ENCODE measurements around the gene CLINT1.

DNA sequence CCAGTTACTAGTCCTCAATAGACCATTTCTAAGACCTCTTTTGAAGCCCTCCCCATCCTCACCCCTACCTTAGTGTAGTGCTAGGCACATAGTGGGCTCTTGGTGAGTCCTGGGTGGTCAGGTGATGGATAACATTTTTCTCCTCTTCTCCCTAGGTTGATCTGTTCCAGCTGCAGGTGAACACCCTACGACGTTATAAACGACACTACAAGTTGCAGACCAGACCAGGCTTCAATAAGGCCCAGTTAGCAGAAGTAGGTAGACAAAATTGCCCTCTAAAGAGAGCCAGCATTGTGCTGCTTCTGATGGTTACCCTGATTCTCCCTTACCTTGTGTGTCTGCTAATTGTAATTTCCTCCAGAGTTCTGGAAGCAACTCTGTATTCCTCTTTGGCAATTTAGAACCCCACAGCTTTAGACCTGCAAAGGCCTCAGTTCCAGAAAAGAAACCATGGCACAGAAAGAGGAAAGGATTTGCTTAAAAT, 7.5 kb downstream of the SAP30L start:
- RRBS, result no CpG with 5 or more reads among the region's 3 CpGs

- RRBS, result no CpG with 5 or more reads among the region's 29 CpGs
These were observed 5.0 kb downstream of the HAND1 start for GRCh38 chr5:154472890-154473525.

- RRBS, result no CpG with 5 or more reads among the region's 6 CpGs
These were observed 14.2 kb downstream of the LARP1 start for GRCh38 chr5:154769106-154770083.

DNA sequence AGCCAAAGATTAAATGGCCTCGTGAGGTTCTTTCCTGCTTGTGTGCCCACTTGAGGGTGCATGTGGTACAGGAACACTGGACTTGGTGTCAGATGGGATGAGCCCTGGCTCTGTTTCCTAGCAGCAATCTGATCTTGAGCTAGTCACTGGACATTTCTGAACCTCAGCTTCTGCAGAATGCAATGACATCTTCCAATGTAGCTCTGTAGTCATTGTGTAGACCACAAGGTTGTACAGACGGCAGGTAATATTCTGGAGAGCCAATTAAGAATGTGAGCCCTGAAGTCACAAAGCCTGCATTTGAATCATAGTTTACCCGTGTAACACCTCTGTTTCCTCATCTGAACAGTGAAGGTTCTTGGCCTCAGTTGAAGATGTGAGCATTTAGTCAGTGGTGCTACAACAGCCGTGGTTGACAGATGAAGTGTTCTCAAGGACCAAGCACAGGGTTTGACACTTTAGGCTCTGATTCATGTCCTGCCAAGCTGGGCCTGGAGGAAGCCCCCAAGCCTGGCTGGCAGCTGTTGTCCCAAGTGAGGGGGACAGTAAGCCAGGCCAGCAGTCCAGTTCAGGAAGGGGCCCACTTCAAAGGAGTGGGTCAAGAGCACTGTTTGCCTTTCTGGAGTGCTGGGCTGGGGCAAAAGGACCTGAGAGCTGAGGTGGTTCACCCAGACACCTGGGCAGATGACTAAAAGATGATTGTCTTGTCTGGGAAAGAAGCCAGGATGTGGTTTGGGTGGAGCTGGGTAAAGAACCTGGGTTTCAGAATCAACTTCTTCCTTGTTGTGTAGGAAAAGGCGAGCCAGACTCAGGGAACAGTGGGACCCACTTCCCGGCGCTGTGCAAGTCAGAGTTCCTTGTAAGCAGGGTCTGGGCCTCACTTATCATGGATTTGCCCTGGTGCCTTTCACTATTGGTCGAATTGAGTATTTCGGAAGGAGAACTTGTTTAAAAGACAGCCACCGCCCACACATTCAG, 20.7 kb downstream of the FAXDC2 start:
- RRBS, result no CpG with 5 or more reads among the region's 10 CpGs

GRCh38 chr5:154868588-154868963, 10.1 kb downstream of the CNOT8 start:
- RRBS, result no CpG with 5 or more reads among the region's 3 CpGs

DNA sequence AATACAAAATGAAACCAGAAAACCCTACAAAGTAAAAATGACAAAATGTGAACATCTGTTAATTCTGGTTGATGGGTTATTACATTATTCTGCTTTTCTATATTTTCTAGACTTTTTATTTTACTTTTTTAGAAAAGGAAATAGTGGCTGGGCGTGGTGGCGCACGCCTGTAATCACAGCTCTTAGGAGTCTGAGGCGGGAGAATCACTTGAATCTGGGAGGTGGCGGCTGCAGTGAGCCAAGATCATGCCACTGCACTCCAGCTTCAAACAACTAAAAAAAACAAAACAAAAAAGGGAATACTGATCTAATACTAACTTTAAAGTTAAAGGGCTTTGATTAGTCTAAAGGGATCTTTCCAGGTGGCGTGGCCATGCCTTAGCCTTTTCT, 37.2 kb downstream of the CNOT8 start:
- RRBS, result no CpG with 5 or more reads among the region's 6 CpGs

DNA sequence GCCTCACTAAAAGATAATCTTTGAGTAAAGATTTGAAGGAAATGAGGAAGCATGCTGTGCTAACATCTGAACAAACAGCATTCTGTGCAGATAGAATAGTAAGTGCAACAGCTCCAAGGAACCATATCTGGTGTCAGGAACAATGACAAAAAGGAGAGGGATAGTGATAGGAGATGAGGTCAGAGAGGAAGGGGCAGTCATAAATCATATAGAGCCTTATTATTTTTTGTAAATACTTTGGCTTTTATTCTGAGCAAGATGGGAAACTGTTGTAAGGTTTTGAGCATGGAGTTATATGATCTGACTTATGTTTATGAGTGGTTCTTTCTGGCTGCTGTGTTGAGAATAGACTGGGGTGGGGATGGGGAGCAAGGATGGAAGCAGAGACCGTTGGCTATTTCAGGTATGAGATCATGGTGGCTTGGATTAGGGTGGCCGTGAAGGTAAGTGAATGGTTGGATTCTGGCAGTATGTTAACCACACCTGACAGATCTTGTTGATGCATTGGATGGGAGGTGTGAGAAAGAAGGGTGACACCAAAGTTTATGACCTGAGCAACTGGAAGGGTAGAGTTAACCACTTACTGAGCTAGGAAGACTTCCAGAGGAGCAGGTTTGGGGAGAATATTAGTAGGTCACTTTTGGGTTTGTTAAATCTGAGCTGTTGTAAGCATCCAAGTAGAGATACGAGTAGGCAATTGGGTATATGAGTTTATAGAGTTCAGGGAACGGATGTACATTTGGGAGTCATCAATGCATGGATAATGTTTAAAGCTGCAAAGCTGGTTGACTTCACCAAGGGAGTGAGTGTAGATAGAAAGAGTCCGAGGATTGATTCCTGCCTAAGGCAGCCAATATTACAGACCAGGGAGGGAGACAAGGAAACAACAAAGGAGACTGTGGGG, 4.2 kb downstream of the MRPL22 start:
- RRBS, result no CpG with 5 or more reads among the region's 5 CpGs

GRCh38 chr5:156479671-156480233, 152.8 kb downstream of the SGCD start:
- RRBS, result no CpG with 5 or more reads among the region's 2 CpGs

GRCh38 chr5:157160003-157160368, 6.1 kb downstream of the GARIN3 start:
- RRBS, result no CpG with 5 or more reads among the region's 4 CpGs

- RRBS, result no CpG with 5 or more reads among the region's 7 CpGs
These were observed 13.0 kb downstream of the ITK start for GRCh38 chr5:157193493-157194213.

DNA sequence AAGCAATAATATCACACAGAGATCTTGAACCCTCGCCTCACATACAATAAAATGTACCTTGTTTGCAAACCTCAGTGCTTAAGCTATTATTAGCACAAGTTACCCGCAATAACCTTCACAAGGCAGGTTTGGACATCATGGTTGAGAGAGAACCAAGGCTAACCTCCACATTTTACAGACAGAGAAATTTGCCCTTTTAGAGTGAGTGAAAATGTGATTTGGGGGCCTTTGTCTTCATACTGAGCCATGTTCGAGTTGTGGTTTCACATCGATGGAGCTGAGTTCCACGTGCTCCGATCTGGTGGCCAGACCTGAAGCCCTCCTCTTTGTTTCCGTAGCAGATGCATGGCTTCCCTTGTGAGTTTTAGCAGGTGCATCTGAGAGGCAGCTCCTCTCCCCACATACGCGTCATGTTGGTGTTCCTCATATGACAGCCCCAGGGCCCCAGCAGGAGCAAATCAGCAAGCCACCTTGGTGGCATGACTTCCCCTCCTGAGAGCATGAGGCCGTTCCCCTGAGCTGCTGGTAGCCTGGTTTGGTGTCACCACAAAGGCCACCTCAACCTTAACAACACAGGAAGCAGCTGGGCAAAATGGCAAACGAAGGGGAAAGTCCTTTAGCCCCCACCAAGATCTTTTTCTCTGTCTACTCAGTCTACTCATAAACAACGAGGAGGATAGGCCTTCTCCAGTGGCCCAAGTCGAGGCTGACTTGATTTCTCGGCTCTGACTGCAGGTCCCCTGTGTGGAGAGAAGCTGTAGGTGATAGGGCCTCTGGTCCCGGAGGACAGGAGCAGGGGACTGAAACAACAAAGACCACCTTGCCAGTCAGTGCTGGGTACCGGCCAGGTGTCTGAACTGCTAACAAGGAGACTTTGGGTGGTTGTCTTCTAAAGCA, 5.8 kb downstream of the CYFIP2 start:
- RRBS, result 87% methylated on average over 2 of the region's 16 CpGs

- RRBS, result no CpG with 5 or more reads among the region's 4 CpGs
These were observed 21.7 kb downstream of the FNDC9 start for GRCh38 chr5:157323827-157324091.

DNA sequence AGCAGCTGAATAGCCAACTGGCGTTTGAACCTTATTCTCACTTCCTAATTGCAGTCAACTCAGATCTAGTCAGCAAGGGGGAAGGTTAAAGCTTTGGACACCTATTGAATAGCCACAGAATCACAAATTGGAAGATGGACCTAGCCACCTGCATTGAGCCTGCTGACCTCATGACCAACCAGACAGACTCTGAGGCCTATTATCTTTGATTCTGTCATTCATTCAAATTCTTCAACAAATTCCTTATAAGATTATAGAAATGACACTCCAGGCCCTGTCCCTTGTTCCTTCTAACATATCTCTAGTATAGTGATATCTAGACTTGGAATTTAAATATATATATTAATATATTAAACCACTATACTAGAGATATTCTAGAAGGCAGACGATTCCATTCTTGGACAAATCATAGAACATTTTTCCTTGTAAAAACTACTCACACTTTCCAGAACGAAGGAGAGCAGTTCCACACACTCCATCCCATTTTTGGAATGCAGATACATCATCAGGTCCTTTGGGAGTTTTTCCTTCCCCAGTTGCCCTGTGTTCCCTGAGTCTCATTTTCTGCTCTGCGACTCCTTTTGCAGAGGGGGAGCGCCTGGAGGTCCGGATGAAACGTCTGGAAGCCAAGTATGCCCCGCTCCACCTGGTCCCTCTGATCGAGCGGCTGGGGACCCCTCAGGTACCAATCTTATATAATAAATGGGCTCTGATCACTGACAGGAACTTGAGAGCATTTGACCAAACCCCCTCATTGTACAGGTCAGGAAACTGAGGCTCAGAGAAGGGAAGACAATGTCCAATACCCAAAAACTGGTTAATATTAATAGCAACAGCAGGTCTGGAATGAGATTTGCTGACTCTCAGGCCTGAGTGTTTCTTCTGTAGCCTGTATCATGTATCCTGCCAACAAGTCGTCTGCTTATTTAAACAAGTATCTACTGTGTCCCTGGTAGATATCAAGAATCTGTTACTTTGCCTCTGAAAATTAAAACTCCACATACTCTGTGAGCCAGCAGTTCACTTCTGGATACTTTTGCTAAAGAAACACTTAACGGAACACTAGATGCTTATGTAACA, 37.5 kb upstream of the FNDC9 start:
- RRBS, result no CpG with 5 or more reads among the region's 12 CpGs

DNA sequence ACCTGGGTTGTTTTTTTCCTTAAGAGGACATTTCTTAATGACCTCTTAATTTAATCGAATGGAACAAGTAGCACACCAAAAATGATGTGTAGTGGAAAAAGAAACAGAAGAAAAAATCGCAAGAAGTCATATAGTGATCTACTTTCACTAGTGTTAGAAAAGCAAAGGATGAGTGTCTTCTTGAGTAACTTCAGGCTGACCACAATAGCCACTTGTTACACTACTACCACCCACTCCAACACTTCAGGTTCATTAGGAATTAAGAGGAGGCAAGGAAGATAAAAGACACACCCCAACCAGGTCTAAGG, 815 bp downstream of the CLINT1 start:
- RRBS, result no CpG with 5 or more reads among the region's 2 CpGs

- RRBS, result 1% methylated on average over 27 of the region's 67 CpGs
These were observed at the start of gene CLINT1 for GRCh38 chr5:157858484-157859433. Gene CLINT1 (minus strand): TSS chr5:157859145.

- RRBS, result no CpG with 5 or more reads among the region's 20 CpGs
These were observed 60.0 kb upstream of the CLINT1 start for GRCh38 chr5:157918624-157919610.

GRCh38 chr5:158026178-158027048, 167.5 kb upstream of the CLINT1 start:
- RRBS, result no CpG with 5 or more reads among the region's 7 CpGs

- RRBS, result no CpG with 5 or more reads among the region's 4 CpGs
These were observed 605.1 kb upstream of the CLINT1 start for GRCh38 chr5:158464003-158464420.

All from PFSK-1 (cell line).